Choroid plexus epithelial cell (primary cell): ENCODE results near the genes TM2D1 and UBE2U.

GRCh38 chr1:61448484-61449550 is 276.1 kb downstream of the TM2D1 start:
- RRBS: no CpG with 5 or more reads among the region's 16 CpGs

DNA sequence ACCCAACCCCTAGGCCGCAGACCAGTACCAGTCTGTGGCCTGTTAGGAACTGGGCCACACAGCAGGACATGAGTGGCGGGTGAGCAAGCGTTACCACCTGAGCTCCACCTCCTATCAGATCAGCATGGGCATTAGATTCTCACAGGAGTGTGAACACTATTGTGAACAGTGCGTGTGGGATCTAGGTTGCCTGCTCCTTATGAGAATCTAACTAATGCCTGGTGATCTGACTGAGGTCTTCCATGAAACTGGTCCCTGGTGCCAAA is 208.7 kb downstream of the TM2D1 start:
- RRBS: no CpG with 5 or more reads among the region's 4 CpGs

- RRBS: 2% methylated on average over 6 of the region's 48 CpGs
Observed at GRCh38 chr1:61724679-61725795, at the start of gene TM2D1. Gene TM2D1, minus strand, starts transcription at chr1:61725141.

GRCh38 chr1:61869472-61870135 is 127.3 kb downstream of the PATJ start:
- RRBS: no CpG with 5 or more reads among the region's 16 CpGs

DNA sequence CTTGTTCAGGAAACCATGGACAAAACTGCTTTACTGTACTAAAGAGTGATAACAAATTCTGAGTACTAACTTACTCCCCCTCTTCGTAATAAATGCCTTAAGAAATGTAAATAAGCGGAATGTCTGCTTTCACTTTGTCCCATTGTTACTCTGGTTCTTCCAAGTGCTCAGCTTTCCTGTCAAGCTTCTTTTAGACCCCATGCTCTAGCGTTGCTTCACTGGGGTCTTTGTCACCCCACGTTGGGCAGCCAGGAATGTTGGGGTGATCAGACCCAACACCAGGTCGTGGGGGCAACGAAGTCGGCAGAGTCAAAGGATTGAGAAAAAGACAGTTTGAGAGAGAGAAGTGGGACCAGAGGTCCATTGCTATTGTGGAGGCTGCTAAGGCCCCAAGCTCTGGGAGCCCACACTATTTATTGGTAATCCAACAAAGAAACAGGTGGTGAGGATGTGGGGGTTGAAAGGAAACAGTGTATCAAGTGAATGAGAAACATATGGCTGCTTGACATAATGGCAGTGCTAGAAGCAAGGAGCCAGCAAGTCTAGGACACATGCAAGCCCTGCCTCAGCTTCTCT is 11.4 kb upstream of the L1TD1 start:
- RRBS: no CpG with 5 or more reads among the region's 7 CpGs

- RRBS: no CpG with 5 or more reads among the region's 2 CpGs
Observed at GRCh38 chr1:62596773-62597309, 479 bp upstream of the ANGPTL3 start.

GRCh38 chr1:62598985-62599904 is 1.9 kb downstream of the ANGPTL3 start:
- RRBS: no CpG with 5 or more reads among the region's 7 CpGs

DNA sequence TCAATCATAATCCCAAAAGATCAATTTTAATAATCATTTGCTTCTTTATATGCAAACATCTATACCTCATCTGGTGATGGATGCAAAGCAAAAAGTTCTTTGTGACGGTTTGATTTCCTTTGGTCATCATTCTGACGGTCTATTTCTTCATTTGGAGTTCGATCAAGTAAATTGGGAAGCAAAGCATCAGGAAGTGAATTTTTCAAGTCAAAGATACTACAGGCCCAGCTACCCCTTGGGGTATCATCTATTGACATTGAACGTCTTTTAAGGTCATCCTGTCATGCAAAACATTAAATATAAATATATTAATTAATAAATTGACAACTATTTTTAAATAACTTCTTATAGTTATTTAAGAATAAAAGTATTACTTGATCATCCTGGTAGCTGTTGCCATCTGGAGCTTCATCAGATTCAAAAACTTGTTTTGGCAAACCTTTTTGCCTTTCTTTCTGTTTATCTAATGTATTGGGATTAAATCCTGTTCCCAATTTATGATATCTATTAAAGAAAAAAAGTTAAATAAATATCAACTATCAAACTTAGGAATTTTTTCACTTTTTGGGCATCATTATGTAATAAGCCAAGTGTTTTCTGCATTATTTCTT is 40.0 kb downstream of the DOCK7 start:
- RRBS: no CpG with 5 or more reads among the region's 4 CpGs

- RRBS: 4% methylated on average over 5 of the region's 14 CpGs
Observed at GRCh38 chr1:63321542-63321769, 911 bp upstream of the FOXD3 start.

- RRBS: no CpG with 5 or more reads among the region's 4 CpGs
Observed at GRCh38 chr1:63780789-63781360, 7.1 kb downstream of the ROR1 start.

DNA sequence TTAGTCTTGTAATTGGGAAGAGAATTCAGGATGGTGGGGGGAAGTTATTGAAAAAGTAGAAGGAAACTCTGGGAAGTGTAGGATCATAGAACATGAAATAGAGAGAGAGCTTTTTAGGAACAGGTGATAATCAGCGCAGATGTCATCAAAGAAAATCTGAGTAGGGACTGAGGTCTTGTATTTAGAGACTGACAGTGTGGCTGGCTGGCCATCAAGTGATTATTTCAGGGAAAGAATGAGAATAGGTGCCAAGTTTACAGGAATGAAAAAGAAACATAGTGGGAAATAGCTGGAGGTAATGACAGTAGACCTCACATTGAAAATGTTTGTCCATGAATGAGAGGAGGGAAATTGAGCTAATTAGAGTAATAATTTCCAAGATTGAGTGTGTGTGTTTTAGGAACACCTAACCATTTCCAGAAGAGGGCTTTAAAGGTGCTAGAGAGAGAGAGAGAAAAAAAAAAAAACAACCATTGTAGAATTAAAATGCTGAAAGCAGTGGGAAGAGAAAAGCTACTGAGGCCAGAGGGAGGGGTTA is 120.2 kb upstream of the UBE2U start:
- RRBS: no CpG with 5 or more reads among the region's 1 CpG

DNA sequence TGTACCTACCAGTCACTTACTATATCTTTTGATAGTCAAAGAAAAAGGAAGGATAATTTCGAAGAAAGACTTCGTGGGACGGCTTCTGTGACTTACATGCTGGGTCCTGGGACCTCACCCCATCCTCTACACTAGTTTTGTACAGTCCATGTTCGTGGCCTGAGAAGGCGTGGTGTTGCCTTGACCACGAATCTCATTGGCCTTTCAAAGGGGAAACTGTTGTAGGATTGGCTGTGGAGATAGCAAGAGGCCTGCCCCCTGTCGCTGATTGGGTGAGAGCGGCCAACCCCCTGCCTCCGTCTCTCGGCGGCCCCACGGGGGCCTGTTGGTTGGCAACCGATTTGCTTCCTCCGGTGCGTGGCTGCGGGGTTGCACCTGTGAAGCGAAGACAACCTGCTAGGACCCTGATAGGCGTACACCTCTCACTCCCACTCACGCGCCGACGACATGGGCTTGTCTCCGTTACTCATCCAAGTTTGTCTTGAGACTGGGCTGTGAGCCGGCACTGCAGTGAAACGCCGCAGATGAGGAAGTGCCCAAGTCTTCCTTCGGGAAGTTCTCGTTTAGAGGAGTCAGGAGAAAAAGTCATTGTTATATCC is at the start of gene UBE2U:
Gene UBE2U, plus strand, starts transcription at position 335 of the 599 bp plus-strand sequence.
- RRBS: no CpG with 5 or more reads among the region's 28 CpGs

DNA sequence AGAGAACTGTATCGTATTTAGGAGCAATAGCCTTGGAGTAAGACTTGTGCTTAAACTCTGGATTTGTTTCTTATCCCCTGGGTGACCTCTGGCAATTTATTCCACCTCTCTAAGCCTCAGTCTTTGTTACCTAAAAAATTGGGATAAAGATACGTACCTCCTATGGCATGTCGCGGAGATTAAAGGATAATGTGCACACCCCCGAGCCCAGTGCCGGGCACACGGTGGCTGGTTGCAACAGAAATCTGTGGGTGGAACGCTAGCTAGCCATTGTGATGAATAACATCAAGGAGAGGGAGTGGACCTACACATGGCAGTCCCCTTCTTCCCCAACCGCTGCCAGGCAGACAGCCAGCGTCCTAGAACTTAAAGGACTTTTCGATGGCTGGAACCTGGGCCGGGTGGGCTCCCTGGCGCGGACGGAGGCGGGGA is 439 bp upstream of the CACHD1 start:
- RRBS: 2% methylated on average over 5 of the region's 16 CpGs

DNA sequence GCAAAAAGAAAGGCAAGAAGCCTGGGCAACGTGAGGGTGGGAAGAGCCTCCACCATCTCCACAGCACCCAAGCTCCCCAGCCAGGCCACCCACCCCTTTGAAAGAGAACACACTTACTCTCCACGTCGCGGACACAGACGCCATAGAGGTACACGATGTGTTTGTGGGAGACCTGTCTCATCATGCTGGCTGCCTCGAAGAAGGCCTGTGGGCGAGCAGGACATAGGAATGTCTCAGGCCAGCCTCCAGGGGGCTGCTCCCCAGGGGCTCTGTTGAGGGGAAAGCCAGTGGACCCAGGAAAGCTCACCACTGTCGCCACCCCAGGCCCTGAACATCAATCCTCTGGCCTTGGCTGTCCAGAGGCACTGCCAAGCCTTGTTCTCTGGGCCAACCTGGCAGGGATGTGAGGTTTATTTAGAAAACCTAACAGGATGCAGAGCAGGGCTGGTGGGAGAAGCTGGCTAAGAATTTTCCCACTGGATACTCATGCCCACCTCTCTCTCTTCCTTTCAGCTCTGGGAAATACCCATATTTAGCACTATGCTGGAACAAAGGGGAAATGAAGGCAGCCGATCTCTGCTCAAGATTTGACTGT is 101.8 kb downstream of the RAVER2 start:
- RRBS: no CpG with 5 or more reads among the region's 10 CpGs

GRCh38 chr1:64854343-64854996 is 109.6 kb downstream of the RAVER2 start:
- RRBS: no CpG with 5 or more reads among the region's 12 CpGs

DNA sequence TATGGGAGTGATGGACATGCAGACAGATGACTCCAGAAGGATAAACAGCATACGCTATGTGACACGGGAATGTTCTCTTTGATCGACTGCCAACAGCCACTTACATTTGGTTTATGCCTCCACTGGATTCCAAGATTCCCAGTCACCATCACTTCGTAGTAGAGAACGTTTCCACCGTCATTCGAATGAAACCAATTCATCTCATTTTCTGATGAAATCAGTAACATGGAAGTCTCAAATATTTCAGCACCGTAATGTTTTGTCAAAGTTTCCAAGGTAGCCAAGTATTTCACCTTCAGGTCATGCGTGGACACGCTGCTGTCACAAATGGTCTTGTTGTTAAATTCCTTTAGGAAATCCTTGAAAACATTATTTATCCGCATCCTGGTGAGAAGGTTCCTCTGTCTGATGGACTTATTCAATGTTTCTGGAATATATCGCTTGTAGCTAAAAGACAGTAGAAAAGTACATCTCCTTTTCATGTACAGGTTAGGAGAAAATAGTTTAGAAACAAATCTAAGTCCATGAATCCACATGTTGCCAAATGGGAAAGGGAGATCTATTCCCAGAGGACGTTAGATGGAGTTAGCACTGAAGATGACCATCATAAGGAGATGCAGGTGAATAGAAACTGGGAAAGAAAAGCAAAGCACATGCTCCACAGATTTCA is 99.5 kb downstream of the JAK1 start:
- RRBS: no CpG with 5 or more reads among the region's 13 CpGs

- RRBS: no CpG with 5 or more reads among the region's 6 CpGs
Observed at GRCh38 chr1:64875537-64875996, 90.8 kb downstream of the JAK1 start.

GRCh38 chr1:64875997-64876605 is 90.2 kb downstream of the JAK1 start:
- RRBS: no CpG with 5 or more reads among the region's 7 CpGs

GRCh38 chr1:64894050-64894509 is 72.3 kb downstream of the JAK1 start:
- RRBS: no CpG with 5 or more reads among the region's 7 CpGs

DNA sequence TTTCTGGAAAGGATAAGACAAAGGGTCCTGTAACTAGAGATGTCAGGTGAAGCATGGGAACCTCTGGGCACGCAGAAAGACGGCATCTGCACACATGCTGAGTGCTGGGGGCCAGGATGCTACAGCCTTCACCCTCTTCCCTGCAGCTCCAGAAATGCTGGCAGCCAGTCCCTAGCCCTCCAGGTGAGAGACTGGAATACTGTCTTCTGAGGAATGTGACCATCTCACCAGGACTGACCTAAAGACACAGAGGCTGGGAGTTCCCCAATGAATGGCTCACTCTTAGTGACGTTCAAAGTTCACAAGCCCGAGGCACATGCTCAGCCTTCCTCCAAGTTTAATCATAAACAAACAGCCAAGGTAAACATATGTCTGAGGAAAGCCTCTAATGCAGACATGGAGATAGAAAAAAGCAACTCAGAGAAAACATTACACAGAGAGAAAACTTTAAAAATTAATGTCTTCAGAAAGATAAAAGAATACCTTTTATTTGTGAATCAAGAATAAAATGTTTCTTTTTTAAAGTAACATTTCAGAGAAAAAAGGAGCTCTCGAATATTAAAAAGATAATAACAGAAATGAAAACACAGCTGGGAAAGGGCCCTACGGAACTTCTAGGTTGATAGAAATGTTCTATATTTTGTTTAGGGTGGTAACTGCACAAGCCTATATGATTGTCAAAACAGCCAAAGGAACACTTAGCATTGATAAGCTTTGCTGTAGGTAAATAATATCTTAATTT is 50.4 kb downstream of the JAK1 start:
- RRBS: no CpG with 5 or more reads among the region's 6 CpGs